Tongue (tissue), 2 donors: ENCODE measurements around the gene RAB36.

DNA sequence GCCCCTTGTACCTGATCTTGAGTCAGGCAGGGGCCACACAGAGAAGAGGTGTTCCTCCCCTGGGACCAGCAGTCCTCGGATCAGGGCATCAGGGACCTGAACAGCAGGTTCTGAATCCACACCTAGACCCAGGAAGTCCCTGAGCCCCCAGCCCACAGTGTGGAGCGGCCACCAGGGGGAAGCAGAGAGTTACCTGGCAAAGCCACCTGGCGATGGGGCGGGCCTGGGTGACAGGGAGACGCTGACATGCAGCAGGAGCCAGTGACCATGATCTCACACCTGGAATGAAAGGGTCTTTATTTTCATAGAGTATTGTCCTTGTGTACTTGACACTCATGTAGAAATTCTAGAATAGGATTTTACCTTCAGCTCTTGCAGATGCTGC, 48.4 kb downstream of the GGTLC2 start:
- RAMPAGE, long total RNA, result no peak

GRCh38 chr22:22902073-22902541, 14.5 kb downstream of the IGLL5 start:
- RAMPAGE, long total RNA, result no peak

DNA sequence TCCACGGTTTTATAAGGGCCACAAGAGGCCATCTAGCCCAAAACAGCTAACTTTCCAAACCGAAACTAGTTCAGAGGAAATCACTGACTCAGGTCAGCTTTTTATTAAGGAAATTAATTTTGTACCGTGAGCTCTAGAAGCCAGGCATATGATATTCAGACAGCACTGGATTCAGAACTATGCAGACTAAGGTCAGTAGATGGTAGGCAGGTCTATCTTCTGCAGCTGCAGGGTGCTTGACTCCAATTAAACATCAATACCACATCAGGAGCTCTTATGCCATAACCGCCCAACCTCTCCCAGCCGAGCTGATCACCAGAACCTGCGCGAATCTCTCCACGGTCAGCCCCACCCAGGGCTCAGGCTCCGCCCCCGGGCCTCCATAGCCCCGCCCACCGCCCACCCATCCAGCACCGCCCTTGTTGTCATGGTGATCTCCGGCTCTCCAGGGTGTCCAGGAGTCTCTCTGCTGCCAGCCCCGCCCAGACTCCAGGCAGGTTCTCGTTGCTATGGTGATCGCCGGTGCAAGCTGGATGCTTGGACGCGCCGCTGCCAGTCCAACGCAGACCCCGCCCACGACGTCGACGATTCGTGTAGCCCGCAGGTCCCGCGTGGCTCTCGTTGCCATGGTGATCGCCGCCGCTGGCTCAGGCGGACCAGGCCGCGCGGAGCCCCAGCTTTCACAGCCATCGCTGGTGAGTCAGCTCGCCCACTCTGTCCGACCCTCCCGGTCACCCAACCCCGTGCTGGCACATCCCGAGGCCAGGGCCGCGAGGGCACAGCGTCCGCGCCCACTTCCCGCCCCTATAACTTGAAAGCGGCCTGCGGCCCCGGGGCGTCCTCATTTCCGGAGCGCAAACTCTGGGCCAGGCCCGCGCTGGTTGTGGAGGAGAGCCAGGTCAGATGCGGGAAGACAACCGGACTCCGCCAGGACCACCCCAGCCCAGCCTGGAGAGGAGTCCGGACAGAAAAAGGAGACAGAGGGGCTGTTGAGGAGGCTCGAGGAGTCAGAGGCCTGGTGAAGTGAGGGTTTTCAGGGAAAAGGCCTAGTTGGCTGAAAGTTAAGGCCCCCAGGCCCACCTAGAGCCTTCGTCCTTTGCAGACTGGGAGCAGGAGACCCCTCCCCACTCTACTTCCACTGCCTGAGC, at the start of gene RAB36:
TSS of gene RAB36 (plus strand) at position 621 of the 1,148 bp plus-strand sequence.
- RAMPAGE, long total RNA, result no peak

DNA sequence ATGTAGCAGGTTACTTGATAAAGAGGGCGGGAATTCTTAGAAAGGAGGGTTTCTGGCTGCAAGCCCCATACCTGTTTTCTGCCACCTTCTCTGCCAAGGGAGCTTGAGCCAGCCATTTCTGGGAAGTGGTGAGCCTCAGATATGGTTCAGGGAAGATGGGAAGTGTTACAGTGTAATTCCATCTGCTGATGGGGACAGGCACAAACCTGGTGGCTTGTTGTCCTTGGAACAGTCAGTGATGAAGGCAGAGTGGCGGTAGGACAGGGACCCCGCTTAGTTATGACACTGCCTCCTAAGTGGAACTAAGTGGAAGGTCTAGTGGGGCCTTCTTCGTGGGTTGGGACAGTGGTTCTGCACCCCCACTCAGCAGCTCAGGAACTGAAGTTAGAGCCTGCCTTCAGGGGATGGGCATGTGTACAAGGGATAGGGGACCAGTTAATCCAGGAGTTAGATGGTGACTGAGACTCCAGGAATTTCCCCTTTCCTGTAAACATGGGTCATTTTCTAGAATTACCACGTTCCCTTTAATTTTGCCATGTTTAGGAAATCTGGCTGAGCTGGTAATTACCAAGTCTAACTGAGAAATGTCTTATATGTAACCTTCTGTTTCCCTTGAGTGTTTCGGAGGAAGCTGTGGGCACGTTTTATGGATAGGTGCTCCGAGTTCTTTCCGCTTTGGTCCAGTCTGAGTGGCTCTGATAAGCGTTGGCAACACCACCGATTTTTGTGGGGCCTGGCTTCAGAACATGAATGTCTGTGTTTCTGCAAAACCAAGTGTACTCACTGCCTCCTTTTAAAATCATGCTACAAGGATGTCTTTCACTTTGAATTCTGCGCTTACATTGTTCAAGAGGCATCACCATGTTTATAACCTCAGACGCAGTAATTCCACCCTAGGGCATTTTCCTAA, 35.4 kb downstream of the BCR start:
- RAMPAGE, long total RNA, result no peak

DNA sequence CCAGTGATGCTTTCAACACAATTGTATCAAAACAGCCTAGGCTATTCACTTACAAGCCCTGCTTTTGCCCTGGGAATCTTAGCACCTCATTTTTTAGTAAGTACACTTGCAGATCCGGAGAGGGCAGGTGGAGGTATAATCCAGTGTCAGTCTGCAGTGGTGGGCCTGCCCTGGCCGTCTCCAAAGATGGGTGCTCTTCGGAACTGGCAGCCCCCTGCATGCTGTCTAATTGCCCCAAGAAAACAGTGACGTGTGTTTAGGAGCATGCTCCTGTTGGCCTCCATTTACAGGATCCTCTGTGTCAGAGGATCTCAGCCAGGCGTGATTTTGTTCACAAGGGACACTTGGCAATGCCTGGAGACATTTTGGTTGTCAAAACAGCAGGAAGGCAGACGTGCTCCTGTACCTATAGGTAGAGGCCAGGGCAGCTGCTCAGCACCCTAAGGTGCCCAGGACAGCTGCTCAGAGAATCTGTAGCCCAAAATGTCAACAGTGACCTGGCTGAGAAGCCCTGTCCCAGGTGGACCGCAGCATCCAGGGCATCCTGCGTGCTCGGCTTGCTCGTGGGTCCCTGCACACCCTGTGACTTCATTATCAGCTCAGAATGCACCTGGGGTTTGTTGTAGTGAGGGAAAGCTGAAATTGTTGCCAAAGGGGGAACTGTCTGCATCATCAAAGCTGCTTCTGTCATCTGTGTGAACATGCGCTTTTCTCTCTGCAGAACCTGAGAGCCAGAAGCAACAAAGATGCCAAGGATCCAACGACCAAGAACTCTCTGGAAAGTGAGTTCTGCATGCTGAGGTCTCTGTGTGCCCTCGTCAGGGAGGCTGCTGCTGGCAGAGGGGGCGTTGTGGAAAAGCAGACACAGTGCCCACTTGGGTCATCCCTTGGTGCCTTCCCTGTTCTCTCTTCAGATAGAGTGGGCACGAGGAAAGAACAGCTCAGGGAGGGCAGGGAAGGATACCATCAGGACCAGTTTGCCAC, 90.8 kb downstream of the BCR start:
- RAMPAGE, long total RNA, result no peak

- RAMPAGE, long total RNA, result no peak
Observed at GRCh38 chr22:23284757-23285617, 104.7 kb downstream of the BCR start.

GRCh38 chr22:23292226-23292981, 112.1 kb downstream of the BCR start:
- RAMPAGE, long total RNA, result no peak

DNA sequence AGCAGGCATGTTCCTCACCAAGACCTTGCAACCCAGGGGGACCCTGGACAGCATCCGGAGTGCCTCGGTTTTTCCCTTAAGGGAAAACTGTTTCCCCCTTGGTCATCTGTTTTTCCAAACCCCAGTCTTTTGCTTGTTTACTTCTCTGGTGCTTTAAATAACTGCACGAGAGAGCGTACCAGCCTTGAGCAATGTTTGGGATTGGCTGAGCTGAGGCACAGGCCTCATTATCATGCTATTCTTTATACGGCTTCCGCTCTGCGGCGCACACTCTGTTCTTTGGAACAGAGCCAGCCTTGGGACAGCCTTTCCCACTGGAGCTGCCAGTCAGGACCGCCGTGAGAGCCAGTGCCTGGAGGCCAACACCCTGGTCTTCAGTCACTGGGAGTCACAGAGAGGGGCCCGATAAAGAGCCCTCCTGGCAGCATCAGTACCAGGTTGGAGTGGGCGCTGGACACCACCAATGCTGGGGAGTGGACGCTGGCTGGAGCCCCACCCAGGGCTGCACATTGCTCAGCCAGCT, 125.6 kb downstream of the BCR start:
- RAMPAGE, long total RNA, result no peak

DNA sequence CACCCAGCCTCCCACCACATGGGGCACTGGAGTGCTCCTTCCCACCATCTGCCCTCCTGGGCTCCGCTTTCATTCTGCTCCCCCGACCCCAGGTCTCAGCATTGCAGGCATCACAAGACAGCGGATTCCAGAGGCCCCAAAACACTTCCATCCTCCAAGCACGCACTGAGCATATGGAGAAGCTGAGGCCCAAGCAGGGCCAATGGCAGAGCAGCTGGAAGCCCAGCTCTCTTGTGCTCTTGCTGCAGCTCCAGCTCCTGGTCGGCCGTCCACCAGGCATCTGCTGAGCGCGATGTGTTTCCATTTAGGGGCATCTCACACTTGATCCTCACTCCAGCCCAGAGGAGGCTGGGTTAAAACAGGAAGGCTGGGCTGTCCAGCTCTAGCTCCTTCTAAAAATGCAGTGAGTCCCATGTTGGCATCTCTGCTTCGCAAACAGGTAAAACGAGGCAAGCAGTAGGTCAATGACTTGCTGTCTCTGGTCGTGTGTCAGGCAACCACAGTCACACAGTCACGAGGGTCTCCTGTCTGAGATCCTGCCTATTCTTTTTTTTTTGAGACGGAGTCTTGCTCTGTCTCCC, 65.4 kb downstream of the IGLL1 start:
- RAMPAGE, long total RNA, result no peak

GRCh38 chr22:23527279-23527759, 52.8 kb downstream of the IGLL1 start:
- RAMPAGE, long total RNA, result no peak

DNA sequence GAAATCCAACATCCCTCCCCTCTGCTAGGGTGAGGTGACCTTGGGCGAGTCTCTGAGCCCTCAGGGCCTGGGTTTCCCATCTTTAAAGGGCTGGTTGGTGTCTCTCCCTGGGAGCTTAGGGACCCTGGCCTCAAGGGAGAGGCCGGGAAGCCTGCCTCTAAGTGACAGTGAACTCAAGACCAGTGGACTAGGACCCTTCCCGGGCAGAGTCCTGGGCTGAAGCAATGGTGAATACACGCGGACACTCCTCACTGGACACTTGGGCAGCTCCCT, 786 bp downstream of the CHCHD10 start:
- RAMPAGE, long total RNA, result no peak

- RAMPAGE, long total RNA, result no peak
Observed at GRCh38 chr22:23800327-23800715, 13.6 kb downstream of the SMARCB1 start.

- RAMPAGE, long total RNA, result no peak
Observed at GRCh38 chr22:23833907-23834655, 4.7 kb downstream of the DERL3 start.

GRCh38 chr22:23837845-23838376, 895 bp downstream of the DERL3 start:
- RAMPAGE, long total RNA, result no peak

DNA sequence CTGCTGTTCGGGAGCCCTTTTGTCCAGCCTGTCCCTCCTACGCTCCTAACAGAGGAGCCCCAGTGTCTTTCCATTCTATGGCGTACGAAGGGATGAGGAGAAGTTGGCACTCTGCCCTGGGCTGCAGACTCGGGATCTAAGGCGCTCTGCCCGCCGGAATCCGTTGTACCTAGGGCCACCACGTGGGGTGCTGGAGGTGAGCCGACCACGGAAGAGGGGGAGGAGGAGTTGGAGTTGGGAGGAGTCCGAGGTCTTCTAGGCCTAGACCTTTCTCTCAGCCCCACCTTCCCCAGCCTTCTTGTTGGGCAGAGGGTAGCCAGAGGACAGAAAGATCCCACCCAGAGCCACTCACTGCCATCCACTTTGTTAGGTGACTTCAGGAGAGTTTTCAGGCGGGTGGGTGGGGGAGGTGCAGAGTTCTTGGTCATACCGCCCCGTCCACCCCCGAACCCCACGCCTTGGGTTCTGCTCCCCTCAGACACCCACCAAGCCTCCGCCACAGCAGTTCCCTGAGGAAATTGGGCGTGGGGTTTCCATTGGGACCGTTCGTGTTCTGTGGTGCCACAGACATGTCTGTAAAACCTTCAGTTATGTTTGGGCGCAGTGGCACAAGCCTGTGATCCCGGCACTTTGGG, 1.3 kb downstream of the MIF start:
- RAMPAGE, long total RNA, result no peak

- RAMPAGE, long total RNA, result no peak
Observed at GRCh38 chr22:24153382-24153757, 27.9 kb upstream of the SUSD2 start.

DNA sequence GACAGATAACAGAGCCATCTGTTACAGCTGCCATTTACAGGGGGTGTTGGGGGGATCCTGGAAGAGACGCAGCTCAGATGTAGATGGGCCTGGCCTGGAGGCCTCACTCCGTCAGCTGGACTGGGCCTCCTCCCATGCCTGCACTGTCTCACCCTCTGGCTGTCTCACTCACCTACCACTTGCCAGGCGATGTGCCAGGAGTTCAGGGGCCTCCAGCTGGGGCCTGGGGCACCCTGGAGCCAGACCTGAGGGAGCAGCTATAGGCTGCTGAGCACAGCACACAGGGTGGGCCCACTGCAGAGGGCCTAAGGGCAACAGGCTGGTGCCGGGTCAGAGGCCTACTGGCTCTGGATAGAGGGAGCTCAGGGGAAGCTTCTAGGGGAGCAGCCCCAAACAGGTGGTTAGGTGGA, 16.3 kb upstream of the SUSD2 start:
- RAMPAGE, long total RNA, result no peak

- RAMPAGE, long total RNA, result no peak
Observed at GRCh38 chr22:24206486-24207155, 25.3 kb downstream of the SUSD2 start.

GRCh38 chr22:24244209-24244901, 527 bp downstream of the GGT5 start:
- RAMPAGE, long total RNA, result no peak

GRCh38 chr22:24435023-24435552, 7.7 kb downstream of the ADORA2A start:
- RAMPAGE, long total RNA, result no peak